SJCRH30 (cell line): ENCODE measurements around a stretch of chr1.

DNA sequence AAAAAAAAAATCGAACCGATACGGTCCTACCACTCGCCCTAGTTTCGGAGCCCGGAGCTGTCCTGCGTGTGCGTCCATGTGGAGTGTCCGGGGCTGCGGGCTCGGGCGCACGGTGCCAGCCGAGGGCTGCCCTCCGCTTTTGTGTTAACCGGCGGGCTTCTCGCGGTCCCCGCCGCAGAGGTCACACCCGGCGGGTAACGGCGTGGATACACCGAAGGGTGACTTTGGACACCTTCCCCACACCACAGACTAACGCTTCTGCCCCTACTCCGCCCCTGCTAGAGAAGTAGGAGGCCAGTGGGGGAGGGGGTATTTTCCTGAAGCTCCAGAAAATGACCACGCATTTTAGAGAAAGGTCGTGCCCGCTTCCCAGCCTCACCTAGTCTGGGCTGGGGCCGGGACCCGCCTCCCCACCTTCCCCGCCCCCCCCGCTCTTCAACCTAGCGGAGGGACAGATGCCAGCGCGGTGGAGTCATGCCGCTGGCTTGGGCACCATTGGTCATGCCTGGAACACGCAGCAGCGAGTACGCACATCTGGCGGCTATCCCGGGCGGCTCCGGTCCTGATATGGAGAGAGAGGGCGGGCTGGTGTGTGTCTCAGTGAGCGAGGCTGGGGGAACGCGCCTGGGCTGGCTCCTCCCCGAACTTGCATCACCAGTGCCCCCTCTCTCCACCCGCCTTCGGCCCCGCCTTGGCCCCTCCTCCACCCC, 494 bp upstream of the ATF3 start:
- RAMPAGE, long total RNA, result no peak

DNA sequence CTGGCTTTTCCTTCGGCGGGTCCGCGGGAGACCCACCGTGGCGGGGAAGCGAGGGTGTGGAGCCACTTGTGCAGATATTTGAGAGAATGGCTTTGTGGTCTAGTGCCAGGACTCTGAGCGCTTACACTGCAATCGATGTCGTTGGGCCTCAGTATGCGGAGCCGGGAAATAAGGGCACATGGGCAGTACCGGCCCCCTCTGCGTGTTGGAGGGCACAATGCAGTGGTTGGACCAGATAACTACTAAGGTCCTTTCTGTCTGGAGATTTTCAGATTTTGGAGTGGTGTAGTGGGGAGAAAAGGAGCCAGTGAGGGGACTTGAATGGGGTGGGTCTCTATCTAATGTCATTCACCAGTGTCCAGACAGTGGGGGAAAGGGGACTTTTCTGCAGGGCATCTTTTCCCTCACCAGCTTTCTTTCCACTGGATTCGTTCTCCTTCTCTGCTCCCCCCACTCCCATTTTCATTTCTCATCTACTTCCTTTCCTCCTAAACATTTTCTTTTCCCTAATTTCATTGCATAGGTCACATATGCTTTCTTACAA, 1.2 kb downstream of the ATF3 start:
- RAMPAGE, long total RNA, result no peak

- RAMPAGE, long total RNA, result no peak
These were observed 32.1 kb downstream of the BATF3 start for GRCh38 chr1:212667163-212668297.

DNA sequence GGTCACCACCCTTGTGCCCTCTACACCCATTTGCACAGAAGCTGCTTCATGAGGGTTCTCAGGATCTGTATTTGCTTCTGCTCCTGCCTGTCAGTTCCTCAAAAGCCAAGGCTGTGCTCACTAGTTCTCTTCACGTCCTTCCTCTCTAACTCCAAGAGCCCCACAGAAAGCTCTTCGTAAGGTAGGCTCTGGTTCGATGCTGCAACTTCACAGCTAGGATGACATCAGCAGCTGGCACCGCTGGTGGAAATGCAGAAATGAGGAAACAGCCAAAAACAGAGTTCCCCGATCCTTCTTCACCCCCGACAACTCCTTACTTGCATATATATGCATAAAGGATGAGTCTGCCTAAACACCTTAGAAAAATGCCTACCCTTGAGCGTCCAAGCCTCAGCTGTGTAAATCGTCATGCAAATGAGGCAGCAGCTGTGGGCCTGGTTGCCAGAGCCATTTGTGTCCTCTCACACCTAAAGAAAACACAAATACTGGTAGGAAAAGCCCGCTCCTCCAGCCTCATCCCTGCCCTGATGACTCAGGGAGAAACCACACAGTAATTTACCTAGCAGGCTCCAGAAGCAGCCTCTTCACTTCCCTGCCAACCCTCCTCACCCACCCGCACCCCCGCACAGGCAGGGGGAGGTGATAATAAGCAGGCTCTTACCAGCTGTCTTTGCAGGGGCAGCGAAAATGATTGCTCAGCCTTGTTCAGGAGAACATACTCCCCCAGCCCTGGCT, 28.2 kb downstream of the BATF3 start:
- RAMPAGE, long total RNA, result no peak

DNA sequence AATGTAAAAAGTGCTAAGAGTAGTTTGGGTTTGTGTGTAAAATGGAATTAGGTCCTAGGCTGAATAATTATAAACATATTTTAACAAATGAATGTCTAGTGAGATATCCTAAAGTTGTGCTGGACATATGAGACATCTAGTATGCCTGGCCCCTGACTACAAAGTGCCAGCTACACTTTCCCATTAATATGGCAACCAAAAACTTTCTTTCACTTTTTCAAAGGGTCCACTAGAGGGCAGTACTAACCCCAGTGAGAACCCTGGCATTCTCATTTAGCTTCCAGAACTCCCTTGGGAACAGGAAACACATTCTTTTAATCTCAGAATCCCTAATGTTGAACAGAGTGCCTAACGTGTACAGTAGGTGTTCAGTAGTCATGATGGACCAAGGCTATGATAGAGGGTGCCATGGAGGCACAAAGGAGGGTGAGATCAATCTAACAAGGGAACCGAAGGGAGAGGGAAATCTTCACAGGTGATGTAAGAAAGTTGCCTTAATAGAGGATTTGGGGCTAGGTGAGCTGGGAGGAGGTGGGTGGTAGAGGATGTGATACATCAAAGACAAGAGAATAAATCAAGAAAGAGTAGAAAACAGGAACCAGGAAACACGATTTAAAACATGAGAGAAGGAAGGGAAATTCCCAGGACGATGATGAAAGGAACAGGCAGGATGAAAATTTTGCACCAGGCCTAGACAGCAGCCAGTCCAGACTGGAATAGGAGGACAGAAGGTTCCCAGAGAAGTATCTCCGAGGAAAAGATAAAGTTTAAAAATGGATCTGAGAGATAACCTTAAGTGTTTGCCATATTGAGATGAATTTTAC, 41.6 kb downstream of the NSL1 start:
- RAMPAGE, long total RNA, result no peak

- RAMPAGE, long total RNA, result no peak
These were observed 677 bp downstream of the FLVCR1 start for GRCh38 chr1:212858624-212859280.

- RAMPAGE, long total RNA, result no peak
These were observed 2.7 kb downstream of the FLVCR1 start for GRCh38 chr1:212860608-212861398.

DNA sequence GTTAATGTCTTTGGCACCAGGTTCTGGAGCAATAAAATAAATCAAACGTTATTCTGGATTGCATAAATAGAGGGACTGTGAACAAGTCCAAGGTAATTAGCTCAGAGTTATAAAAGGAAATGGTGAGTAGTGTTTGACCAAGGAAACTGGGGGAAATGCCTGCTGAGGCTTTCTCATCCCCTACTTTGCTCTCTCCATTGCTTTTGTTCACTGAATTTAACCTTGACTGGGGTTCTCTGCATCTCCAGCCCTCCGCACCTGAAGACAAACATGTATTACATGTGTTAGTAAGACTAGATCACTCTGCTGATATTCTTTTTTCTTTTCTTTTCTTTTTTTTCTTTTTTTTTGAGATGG, 329.2 kb upstream of the PROX1 start:
- RAMPAGE, long total RNA, result no peak

GRCh38 chr1:213981208-213981746, 6.5 kb upstream of the PROX1 start:
- RAMPAGE, long total RNA, result no peak

DNA sequence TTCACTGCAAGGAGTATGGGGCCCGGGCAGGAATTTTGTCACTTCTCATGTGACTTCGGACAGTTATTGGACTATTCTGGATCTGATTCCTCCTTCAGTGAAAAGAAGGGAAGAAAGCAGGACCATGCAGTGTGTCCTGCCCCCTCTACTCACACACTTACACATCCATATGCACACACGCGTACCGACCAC, 25.9 kb downstream of the PROX1 start:
- RAMPAGE, long total RNA, result no peak

DNA sequence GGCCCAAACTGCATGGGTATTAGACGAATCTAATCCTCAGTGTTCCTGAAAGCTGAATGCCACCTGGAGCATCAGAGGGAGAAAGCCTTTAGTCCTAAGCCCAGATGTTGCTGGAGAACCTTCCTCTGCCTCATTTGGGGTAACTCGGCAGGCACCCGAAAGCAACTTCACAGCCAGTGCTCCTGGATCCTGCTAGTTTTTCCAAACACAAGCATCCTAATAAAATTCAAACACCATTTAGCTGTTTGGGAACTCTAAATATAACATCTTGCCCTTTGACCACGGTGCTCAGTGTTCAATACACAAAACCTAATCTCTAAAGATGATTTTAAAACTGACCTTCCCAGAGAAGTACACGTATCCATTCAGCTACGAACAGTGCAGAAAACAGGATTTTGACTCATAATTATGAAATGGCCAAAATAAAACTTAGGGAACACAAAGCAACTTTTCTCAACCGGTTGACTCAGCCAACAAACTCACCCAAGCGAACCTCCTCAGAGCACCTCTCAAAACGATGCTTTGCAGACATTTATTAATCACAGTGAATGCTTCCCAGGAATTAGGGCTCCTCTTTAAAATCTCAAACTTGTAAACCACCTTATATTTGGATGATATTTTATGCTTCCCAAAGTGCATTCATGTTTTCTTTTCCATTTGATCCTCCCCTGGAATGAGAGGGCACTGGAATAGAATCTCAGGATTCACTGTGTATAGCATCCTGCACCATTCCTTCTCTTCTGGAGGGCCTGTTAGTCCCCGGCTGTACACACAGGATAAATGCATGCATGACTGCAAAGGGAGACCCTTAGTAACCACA, 40.5 kb downstream of the PROX1 start:
- RAMPAGE, long total RNA, result no peak

DNA sequence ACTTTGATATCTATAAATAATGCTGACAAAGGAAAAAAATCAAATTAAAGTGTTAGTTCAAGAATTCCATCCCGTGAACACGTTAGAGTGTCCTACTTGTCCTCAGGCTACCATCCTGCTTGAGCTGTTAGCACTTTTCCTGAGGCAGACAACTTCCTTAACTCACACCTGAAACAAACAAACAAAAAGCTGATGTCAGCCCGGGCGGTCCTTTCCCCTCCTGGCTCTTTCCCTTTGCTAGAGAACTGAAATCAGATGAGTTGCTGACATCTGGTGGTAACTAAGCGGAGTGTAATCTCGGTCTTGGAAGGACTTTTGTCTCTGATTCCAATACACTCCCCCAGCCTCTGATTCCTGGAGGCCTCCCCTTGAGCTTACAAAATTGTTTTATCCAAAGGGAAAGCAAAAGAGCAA, 135.3 kb downstream of the PROX1 start:
- RAMPAGE, long total RNA, result no peak

- RAMPAGE, long total RNA, result no peak
These were observed 139.0 kb downstream of the PROX1 start for GRCh38 chr1:214126557-214127294.

DNA sequence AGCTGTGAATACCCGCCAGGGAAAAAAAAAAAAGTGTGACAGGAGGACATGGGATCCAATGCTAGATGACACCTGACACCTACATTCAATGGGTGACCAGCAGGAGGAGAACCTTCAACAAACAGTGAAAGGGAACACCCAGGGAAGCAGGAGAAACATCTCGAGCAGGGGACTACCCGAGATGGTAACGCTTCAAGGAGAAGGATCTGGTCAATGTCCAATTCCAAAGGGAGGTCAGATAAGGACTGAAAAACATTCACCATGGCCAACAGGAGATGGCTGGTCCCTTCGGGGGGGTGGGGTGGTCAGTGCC, 46.3 kb downstream of the PTPN14 start:
- RAMPAGE, long total RNA, result no peak

GRCh38 chr1:214517017-214517847, 34.2 kb downstream of the PTPN14 start:
- RAMPAGE, long total RNA, result no peak

- RAMPAGE, long total RNA, result no peak
These were observed 566 bp downstream of the PTPN14 start for GRCh38 chr1:214550904-214551168.

DNA sequence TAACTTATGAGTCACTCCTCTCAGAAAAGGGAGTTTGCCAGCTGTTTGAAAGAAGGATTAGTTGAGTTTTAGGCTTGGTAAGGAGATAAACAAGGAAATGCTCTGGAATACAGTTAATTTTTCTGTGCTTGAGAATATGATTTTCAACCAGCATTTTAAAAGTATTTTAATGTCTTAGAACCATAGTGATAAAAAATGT, 1.4 kb downstream of the KCTD3 start:
- RAMPAGE, long total RNA, result no peak

- RAMPAGE, long total RNA, result no peak
These were observed 76.3 kb upstream of the USH2A start for GRCh38 chr1:216499577-216499959.

- RAMPAGE, long total RNA, result no peak
These were observed 366.3 kb upstream of the ESRRG start for GRCh38 chr1:217089396-217090157.

GRCh38 chr1:217139598-217140015, 416.4 kb upstream of the ESRRG start:
- RAMPAGE, long total RNA, result no peak